Gastroesophageal sphincter (tissue), 4 donors: Measurements from ENCODE around the genes AXL, HNRNPUL1, CCDC97 and RPS19.

DNA sequence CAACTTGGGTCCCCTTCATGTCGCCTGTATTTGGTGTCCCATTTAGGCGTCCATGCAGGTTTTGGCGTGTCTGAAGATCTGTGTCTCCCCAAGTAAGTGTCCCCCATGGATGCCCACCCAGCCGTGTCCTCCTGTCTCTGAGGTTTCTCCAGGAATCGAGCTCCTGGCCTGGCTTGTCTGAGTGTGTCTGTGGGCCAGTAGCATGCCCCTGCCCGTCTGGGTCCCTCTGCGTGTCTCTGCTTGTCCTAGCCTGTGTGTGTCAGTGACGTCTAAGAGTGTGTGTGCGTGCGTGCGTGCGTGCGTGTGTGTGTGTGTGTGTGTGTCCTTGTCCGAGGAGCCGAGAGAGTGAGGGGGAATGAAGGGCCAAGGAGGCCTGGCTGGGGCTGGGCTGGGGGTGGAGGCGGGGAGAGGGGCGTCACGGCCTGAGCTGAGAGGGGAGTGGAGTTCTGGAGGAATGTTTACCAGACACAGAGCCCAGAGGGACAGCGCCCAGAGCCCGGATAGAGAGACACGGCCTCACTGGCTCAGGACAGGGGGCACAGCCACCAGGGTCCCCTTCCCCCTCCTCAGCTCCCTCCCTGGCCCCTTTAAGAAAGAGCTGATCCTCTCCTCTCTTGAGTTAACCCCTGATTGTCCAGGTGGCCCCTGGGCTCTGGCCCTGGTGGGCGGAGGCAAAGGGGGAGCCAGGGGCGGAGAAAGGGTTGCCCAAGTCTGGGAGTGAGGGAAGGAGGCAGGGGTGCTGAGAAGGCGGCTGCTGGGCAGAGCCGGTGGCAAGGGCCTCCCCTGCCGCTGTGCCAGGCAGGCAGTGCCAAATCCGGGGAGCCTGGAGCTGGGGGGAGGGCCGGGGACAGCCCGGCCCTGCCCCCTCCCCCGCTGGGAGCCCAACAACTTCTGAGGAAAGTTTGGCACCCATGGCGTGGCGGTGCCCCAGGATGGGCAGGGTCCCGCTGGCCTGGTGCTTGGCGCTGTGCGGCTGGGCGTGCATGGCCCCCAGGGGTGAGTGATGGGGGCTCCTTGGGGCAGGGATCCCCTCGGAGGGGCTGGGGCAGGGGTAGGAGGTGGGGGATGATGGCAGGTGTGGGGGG, at the start of gene AXL:
Gene AXL, plus strand, starts transcription at position 742 of the 1,085 bp plus-strand sequence.
- PRO-cap, result bidirectional peak, plus-strand start at position 492 of the sequence, minus-strand start at position 218 of the sequence; bidirectional peak, plus-strand start at position 708 of the sequence, minus-strand start at position 793 of the sequence
- RAMPAGE, long total RNA, 4 experiments, result start-site peak on the plus strand in 3 of 4 experiments, centred at positions 483 to 891 of the sequence, 47 to 819 reads per replicate

DNA sequence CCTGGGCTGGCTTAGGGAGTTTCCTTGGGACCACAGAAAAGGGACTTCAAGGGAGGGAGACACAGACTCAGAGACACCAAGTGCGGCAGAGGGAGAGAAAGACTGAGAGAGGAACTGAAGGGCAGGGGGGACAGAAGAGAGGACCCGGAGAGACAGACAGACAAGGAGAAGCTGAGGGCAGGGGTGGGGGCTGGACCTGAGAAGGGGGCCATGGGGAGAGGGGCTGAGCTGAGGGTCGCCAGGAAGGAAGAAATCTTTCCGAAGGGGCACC, 479 bp downstream of the AXL start:
- PRO-cap, result unidirectional peak, plus-strand start at position 64 of the sequence
- RAMPAGE, long total RNA, 4 experiments, result no peak in any of the 4 experiments

GRCh38 chr19:41264276-41264649, at the start of gene HNRNPUL1:
Gene HNRNPUL1 (plus strand): TSS chr19:41264372.
- PRO-cap, result unidirectional peak, plus-strand start at chr19:41264437
- RAMPAGE, long total RNA, 4 experiments, result start-site peak on the plus strand in 4 of 4 experiments, at chr19:41264338-41264604 at its widest, 17 to 779 reads per replicate

- PRO-cap, result no peak
- RAMPAGE, long total RNA, 4 experiments, result no peak in any of the 4 experiments
Observed at GRCh38 chr19:41296255-41297356, 13.4 kb upstream of the CCDC97 start.

- PRO-cap, result unidirectional peak, plus-strand start at chr19:41299317
- RAMPAGE, long total RNA, 4 experiments, result no peak in any of the 4 experiments
Observed at GRCh38 chr19:41298881-41299614, 10.9 kb upstream of the CCDC97 start.

DNA sequence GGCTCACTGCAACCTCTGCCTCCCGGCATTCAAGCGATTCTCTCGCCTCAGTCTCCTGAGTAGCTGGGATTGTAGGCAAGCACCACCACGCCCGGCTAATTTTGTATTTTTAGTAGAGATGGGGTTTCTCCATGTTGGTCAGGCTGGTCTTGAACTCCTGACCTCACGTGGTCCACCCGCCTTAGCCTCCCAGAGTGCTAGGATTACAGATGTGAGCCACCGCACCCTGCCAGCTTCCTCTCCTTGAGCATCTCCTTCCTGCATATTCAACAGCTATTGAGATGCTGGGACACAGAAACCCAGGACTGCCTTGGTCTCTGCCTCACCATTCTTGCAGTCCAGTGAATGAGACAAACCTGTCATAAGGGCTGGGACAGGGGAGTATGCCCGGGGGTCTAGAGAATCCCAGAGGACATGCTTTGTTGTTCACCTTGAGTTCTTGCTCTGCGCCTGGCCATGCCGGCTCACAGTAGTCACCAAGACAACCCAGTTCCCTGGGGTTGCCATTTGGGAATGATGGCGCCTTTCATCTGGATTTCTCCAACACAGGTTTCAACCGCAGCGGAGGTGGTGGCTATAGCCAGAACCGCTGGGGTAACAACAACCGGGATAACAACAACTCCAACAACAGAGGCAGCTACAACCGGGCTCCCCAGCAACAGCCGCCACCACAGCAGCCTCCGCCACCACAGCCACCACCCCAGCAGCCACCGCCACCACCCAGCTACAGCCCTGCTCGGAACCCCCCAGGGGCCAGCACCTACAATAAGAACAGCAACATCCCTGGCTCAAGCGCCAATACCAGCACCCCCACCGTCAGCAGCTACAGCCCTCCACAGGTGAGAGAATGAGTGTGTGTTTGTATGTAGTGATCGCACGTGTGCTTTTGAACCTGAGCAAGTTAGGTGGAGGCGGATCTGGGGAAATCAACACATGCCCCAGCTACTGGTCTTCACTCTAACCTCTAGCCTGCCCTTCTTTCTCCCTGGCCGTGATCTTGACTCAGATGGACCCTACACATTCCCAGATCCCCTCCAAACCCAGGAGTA, 6.2 kb upstream of the CCDC97 start:
- PRO-cap, result no peak
- RAMPAGE, long total RNA, 4 experiments, result start-site peak on the plus strand in 1 of 4 experiments, centred at position 581 of the sequence, 76 reads per replicate

DNA sequence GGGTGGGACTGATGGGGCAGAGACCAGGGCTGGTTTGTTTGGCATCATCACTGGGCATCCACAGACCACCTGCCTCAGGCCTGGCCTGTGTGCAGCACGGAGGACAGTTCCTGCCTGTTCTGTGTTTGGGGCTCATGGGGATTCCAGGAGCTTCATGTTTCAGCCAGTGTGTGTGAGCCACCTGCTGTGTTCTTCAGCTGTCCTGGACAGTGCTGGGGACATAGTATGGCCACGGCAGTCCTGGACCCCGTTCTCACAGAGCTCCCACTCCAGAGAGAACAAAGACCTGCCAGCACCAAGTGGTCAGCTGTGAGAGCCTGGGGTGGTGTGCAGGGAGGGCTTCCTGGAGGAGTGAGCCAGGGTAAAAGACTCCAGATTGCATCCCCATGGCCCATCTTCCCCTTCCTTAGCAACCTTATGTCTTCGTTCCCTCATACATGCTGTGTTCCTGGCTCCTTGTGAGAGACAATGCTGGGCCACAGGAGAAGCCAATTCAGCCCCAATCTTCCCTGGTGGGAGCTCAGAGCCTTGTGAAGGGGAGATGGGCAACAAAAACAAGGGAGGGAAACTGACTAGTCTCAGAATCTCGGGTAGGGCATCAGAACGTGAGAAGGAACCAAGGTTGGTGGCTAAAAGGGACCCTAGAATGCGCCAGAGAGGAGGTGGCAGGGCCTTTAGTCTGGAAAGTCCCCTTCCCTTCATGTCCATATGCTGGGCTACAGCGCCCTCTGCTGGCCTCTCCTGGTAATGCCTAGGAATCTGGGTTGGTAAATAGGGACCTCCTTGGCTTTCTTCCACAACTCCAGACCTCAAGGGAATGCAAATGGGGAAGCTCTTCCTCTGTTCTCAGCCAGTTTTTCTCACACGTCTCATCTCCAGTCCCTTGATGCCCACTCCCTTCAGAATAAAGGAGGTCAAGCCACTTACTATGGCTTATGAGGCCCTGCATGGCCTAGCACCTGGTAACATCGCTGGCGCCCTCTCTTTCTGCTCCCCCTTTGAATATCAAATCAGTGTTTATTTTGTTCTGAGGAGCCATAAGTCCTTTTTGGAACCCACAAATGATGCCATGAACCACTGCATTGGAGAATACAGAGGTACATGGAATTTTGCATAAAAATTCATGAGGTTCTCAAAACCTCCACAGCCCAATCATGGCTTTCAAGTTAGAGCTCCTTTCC, 1.6 kb upstream of the CCDC97 start:
- PRO-cap, result bidirectional peak, plus-strand start at position 799 of the sequence, minus-strand start at position 650 of the sequence
- RAMPAGE, long total RNA, 4 experiments, result no peak in any of the 4 experiments

- PRO-cap, result bidirectional peak, plus-strand start at chr19:41310265, minus-strand start at chr19:41310131; bidirectional peak, plus-strand start at chr19:41310502, minus-strand start at chr19:41310387
- RAMPAGE, long total RNA, 4 experiments, result start-site peak on the plus strand in 3 of 4 experiments, at chr19:41310165-41310270 at its widest, 18 to 123 reads per replicate
Observed at GRCh38 chr19:41309678-41310813, at the start of gene CCDC97. Gene CCDC97 (plus strand): TSS chr19:41310172.

GRCh38 chr19:41324394-41324639, 14.3 kb downstream of the CCDC97 start:
- PRO-cap, result no peak
- RAMPAGE, long total RNA, 4 experiments, result no peak in any of the 4 experiments

DNA sequence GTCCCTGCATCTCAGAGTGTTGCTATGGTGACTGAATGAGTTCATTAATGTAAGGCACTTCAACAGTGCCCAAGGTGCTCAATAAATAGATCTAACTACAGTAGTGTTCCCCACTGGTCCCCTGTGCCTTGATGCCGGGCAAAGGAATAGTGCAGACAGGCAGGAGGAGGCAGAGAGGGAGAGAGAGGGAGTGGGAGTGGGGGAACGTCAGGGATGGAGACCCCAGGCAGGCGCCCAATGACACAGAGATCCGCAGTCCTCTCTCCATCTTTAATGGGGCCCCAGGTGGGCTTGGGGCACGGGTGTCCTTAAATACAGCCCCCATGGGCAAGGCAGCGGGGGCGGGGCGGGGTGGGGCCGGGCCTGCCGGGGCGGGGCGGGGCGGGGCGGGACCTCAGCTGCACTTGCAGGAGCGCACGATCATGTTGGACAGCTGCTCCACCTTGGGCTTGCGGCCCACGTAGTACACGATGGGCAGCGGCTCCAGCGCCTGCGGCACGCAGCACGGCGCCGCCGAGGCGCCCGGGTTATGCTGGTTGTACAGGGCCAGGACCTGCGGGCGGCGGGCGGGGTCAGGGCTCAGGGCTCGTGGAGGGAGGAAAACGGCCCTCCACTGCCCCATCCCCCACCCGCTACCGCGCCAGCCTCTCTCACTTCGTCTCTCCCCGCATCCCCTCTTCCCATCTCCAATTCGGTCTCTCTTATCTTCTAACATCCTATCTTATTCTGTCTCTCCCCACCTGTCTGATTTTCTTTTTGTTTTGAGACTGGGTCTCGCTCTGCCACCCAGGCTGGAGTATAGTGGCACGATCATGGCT, 20.9 kb downstream of the CCDC97 start:
- PRO-cap, result no peak
- RAMPAGE, long total RNA, 4 experiments, result no peak in any of the 4 experiments

DNA sequence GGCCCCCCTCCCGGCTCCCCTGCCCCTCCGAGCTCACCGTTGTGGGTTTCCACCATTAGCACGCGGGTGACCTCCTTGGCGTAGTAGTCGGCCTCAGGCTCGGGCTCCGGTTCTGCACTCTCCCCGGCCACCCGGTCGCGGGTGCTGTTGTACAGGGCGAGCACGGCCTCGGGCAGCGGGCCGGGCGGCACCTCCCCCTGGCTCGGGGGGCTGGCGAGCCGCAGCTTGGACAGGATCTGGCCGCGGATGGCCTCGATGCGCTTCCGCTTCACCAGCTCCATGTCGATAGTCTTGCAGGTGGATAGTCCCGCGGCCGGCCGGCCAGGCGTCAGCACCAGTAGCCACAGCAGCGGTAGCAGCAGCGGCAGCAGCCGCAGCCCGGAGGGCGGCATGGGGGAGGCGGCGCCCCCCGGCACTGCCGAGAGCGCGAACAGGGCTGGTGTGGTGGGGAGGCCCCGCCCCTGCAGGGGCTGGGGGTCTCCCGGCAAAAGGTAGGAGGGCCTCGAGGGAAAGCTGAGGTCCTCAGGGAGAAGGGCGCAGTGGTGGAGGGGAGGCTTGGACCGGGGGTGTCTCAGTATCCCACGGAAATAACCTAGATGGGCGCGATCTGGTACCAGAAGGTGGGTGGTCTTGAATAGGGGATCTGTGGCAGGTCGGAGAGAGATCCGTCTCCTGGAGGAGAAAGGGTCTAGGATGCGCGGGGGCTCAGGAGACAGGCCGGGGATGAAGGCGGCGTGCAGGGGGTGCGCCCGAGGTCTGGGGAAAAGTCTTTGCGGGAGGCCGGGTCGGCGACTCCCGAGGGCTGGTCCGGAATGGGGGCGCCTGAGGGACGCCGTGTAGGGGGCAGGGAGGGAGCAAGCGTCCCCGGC, 835 bp downstream of the TGFB1 start:
- PRO-cap, result bidirectional peak, plus-strand start at position 128 of the sequence, minus-strand start at position 122 of the sequence
- RAMPAGE, long total RNA, 4 experiments, result no peak in any of the 4 experiments

DNA sequence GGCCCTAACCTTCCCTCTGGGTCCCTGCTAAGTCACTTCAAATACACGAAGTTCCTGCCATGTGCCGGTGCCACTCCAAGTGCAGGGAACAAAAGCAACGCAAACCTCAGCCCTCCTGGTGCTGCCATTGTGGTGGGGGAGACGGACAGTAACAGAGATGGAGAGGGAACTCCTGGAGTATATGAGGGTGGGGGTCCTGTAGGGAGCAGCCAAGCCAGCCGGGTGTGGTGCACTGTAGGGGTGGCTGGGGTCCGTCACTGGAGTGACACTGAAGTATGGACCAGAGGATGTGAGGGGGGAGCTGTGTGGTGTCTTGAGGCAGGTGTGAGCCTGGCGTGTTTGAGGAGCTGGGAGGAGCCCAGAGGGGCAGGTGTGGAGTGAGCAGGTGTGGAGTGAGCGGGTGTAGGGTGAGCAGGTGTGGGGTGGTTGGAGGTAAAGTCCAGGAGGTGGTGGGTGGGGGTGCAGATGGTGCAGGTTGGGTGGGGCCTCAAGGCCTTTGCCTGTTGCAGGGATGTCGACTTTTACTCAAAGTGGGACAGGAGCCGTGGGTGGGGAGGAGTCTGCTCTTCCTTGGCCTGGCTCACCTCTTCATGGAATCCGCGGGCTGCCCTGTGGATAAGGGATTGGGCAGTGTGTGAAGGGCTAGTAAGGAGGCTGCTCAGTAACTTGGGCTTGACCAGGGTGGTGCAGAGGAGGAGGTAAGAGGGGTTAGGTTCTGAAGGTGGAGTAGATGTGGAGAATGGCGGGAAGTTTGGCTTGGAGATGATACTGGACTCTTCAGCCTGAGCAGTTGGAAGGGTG, 5.8 kb downstream of the B3GNT8 start:
- PRO-cap, result no peak
- RAMPAGE, long total RNA, 4 experiments, result no peak in any of the 4 experiments

- PRO-cap, result no peak
- RAMPAGE, long total RNA, 4 experiments, result no peak in any of the 4 experiments
Observed at GRCh38 chr19:41432802-41433473, 5.8 kb upstream of the B3GNT8 start.

DNA sequence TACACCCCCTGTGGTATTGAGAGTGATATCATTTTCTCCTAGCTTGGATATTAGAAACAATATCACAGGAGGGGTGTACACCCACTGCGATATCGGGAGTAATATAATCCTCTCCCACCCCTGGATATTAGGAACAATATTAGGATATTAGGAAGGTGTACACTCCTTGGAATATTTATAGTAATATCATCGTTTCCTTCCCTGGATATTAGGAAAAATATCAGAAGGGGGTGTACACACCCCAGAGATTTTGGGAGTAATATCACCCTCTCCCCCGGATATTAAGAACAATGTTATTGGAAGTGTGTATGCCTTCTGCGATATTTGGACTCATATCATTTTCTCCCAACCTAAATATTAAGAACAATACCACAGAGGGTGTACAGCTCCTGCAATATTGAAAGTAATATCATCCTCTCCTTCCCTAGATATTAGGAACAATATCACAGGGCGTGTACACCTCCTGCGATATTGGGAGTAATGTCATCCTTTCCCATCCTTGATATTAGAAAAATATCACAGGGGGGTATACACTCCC, 24.6 kb downstream of the ERICH4 start:
- PRO-cap, result no peak
- RAMPAGE, long total RNA, 4 experiments, result no peak in any of the 4 experiments

DNA sequence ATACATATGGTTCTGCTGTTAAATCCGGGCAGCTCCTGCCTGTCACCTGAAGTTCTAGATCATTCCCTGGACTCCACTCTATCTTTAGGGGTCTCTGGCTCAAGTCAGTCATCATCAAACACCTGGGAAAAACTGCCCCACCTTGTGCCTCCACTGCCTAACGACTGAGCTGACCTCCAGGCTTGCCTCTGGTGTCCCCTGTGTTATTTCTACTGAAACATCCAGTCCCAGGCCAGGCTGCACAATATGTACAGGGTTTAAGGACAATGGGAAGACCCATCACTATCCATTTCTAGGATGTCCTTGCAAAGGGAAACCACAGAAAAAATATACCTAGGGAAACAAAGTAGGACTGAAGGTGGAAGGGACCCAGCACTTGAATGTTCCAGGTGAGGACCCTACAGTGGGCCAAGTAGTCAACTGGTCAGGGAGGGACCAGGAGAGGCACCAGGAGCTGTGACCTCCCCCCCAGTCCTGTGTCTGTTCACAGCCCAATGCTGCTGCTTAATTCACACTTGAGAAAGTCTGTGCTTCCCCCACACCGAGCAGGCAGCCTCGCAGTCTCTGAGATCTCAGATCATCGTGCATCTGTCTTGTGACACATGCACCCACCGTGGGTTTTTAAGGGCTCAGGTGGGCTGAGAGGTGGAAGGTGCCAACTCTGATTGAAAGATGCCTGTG, 6.0 kb downstream of the CEACAM5 start:
- PRO-cap, result no peak
- RAMPAGE, long total RNA, 4 experiments, result no peak in any of the 4 experiments

DNA sequence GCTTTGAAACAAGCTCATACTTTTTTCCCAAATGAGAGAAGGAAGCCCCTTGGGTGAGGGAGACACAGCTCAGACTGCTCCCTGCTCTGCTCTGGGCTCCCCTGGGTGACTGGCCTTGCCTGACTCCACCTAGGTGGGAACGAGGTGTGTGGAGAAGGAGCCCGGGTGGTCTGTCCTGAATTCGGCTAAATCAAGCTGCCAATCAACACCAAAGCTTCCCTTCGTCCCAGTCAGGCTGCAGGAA, 7.8 kb downstream of the CEACAM5 start:
- PRO-cap, result no peak
- RAMPAGE, long total RNA, 4 experiments, result no peak in any of the 4 experiments

DNA sequence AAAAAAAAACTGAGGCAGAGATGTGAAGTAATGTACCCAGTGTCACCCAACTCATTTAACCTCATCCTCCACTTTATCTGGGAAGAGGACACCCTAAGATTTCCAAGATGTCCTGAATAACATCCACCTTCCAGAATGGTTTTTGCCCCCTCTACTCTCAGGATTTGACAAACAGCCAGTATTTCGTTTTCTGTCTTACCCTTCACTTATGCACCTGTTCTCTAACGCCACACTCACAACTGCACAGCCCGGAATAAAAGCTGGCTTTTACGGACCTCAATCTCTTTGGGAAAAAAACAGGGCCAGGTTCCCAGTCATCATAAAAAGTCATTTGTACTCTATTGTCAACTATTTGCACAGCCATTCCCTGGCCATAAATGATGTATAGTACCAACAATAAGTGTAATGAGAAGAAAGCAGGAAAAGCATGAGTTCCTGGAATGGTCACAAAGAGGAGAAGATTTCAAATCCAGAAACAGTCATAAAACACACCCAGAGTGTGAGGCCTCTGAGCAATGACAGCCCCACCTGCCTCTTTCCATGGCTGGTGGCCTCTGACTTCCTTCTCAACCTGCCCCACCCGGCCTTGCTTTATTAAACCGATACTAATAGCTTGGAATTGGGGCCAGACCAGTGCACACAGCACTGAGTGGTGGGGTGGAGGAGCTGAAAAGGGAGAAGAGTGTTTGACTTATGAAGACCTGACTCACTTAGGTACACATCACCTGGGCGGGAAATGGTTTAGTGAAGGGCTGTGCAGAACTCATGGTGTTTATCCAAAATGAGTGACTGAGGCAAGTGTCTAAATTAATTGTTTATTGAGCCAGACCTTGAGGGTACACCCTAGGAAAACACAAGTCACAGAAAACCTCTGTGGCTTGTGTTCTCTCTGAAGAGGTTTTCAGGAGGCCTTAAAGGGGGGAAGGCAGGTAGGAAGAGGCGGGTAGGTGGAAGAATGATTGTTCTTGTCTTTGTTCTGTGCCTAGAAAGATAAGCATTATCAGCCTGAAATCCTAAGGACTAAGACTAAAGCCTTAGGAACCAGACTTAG, 20.8 kb upstream of the CEACAM6 start:
- PRO-cap, result no peak
- RAMPAGE, long total RNA, 4 experiments, result no peak in any of the 4 experiments

GRCh38 chr19:41804215-41804749, 7.9 kb downstream of the CEACAM3 start:
- PRO-cap, result no peak
- RAMPAGE, long total RNA, 4 experiments, result no peak in any of the 4 experiments

DNA sequence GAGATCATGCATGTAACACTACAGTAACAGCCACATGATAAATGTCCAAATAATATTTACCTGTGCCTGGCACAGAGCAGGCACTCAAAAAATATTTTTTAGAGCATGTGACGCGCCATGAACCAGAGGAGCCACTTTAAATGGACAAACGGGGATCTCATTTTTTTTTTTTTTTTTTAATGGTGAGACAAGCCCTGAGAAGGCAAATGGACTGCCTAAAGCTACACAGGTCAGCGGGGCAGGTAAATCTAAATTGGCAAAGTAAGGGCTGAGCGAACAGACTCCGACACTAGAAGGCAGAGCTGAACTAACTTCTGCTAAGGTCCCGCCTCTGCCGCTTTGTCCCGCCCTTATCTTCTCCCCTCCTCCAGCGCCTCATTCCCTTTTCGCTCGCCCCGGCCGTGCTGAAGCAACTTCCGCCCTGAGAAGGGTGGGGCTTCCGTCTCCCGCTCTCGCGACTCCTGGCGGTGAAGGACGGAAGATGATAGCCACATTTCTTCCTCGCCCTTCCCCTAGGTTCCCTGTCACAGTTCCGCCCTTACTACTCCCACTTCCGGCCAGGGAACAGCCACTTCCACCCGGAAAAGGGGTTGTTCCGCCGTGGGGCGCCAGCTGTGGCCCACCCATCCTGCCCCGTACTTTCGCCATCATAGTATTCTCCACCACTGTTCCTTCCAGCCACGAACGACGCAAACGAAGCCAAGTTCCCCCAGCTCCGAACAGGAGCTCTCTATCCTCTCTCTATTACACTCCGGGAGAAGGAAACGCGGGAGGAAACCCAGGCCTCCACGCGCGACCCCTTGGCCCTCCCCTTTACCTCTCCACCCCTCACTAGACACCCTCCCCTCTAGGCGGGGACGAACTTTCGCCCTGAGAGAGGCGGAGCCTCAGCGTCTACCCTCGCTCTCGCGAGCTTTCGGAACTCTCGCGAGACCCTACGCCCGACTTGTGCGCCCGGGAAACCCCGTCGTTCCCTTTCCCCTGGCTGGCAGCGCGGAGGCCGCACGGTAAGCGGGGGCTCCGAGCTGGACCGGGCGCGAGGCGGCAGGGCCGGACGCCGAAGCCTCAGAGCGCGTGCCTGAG, at the start of gene RPS19:
Gene RPS19, plus strand, starts transcription at position 973 of the 1,083 bp plus-strand sequence.
- PRO-cap, result unidirectional peak, plus-strand start at position 524 of the sequence; bidirectional peak, plus-strand start at position 973 of the sequence, minus-strand start at position 815 of the sequence
- RAMPAGE, long total RNA, 4 experiments, result start-site peak on the plus strand in 1 of 4 experiments, centred at position 977 of the sequence, 108 reads per replicate

- PRO-cap, result no peak
- RAMPAGE, long total RNA, 4 experiments, result no peak in any of the 4 experiments
Observed at GRCh38 chr19:41889925-41890323, 6.9 kb downstream of the ARHGEF1 start.